Tibial artery (tissue), 1 donor: ENCODE data around the gene OR11H1.

DNA sequence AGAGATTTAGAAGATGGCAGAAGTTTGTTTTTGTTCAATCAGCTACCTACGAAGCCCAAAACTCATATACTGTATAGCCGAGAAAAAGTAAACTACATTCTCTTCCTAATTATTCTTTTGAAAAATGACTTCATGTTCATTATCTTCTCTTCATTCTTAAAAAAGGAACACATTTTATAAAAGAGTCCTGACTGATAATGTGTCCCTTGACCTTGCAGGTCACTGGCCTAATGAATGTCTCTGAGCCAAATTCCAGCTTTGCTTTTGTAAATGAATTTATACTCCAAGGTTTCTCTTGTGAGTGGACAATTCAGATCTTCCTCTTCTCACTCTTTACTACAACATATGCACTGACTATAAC is at the start of gene OR11H1:
Gene OR11H1 (plus strand): TSS at position 231 of the 361 bp plus-strand sequence.
- PRO-cap = no peak

DNA sequence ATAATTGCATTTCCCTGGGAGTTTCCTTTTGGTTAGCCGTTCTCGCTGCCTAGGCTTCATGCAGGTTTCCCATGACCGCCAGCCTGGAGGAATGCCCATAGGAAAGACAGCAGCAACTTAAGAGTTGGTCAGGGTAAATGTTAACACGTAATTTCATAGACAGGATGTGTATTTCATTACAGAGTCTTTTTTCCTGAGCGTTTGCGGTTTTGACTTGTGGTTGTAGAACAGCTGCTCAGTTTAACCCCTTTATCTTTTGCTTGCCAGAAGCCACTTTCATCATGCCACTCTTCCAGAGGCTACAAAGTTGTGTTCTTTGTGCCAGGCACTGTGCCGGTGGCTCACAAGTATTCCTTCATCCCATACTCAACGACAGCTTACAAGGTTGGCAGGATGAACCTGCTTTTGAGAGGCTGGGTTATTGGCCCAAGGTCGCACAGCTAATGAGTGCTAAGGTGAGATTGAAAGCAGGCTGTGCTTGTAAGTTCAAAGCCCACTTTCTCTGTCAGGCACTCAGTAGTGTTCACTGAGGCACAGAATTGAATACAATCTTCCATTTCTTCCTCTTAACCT is 3.0 kb downstream of the IL17RA start:
- PRO-cap = no peak

GRCh38 chr22:17101604-17102691 is 17.1 kb downstream of the IL17RA start:
- PRO-cap = no peak

DNA sequence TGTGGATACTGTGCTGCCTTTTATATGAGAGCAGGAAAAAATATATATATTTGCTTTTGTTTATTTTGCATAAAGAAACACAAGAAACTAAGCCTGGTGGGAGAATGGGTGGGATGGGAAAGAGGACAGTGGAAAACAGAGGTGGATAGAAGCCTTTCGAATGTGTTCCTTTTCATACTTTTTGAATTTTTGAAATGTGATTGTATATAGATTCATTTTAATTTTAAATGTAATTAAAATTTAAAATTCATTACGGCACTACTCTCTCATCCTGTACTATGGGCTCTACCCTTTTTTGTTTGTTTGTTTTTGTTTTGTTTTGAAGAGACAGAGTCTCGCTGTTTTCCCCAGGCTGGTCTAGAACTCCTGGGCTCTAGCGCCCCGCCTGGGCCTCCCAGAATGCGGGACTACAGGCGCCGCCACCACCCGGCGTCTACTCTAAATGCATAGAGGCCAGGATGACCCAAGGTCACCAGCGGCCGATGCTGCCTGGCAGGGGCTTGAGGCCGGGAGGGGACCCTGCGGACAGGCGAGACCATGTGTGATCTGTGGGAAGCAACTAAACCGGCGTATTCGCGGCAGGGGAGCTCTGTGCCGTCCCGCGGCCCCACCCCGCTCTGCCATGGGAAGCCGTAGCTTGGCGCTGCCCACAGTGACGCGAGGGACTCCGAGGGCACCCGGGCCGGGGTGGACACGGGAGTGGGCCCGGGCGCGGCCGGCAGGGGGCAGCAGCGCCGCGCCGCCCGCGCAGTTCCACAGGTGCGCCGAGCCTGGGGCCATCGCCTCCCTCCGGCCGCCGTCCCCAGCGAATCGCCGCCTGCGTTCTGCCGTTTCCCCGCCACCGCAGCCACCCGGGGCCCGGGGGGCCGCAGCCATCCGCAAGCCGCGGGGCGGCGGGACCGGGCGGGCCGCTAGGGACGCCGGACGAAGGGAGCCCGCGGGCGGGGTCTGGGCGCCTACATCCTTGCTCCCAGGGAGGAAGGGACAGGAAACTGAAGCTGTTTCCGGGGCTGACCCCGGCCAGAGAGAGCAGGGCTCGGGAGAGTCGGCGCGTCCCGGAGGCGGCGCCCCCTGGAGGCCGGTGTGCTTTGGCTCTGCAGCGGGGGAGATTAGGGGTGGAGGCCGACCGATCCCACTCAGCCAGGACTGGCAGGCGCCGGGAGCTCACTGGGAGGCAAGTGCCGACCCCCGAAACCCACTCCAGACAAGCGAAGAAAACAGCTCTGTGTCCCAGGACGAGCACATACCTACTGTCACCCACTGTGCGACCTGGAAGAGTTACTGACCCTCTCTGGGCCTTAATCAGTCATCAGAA is 12.3 kb upstream of the HDHD5 start:
- PRO-cap = bidirectional peak, plus-strand start at position 758 of the sequence, minus-strand start at position 618 of the sequence; bidirectional peak, plus-strand start at position 1,001 of the sequence, minus-strand start at position 966 of the sequence

DNA sequence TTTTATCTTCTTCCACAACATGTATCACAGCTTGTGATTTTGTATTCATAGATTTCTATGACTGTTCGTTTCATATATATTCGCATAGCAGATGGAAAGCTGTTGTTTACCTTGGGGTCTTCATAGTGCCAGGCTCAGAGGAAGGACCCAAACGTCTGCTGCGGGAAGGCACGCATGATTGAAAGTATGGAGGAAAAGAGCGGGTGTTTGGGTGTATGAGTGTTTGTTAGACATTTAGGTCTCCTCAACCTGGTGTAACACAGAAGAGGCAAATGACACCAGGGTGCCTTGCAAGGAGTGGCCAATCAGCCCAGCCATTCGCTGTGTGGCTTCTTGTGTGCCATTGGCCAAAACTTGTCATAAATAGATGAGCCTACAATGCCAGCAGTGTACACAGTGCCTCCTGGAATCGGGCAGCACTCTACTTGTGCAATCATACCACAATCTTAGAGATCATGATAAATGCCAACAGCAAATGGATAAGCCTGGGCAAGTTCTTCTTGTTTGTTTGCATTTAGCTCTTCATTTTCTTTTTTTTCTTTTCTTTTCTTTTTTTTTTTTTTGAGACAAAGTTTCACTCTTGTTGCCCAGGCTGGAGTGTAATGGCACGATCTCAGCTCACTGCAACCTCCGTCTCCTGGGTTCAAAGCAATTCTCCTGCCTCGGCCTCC is 11.0 kb upstream of the ADA2 start:
- PRO-cap = no peak

DNA sequence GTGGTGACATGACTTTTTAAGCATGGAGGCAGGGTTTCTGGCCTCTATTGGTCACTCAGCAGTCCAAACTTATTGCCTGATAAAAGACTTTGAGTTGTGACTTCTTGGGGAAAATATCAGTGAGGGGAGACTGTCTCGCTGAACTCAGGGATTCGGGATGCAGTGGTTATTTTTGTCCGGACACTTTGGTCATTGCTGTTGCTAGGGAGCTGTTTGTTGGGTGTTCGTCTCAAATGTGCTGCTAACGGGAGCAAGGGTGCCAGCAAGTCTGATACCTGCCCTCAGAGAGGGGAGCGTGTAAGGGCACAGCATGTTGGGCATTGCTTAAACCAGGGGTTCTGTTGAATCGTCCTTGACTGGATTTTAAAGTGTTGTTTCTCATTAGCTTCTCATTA is 49.3 kb upstream of the SLC25A18 start:
- PRO-cap = no peak

GRCh38 chr22:17773621-17774195 is 561 bp downstream of the BID start:
- PRO-cap = no peak

DNA sequence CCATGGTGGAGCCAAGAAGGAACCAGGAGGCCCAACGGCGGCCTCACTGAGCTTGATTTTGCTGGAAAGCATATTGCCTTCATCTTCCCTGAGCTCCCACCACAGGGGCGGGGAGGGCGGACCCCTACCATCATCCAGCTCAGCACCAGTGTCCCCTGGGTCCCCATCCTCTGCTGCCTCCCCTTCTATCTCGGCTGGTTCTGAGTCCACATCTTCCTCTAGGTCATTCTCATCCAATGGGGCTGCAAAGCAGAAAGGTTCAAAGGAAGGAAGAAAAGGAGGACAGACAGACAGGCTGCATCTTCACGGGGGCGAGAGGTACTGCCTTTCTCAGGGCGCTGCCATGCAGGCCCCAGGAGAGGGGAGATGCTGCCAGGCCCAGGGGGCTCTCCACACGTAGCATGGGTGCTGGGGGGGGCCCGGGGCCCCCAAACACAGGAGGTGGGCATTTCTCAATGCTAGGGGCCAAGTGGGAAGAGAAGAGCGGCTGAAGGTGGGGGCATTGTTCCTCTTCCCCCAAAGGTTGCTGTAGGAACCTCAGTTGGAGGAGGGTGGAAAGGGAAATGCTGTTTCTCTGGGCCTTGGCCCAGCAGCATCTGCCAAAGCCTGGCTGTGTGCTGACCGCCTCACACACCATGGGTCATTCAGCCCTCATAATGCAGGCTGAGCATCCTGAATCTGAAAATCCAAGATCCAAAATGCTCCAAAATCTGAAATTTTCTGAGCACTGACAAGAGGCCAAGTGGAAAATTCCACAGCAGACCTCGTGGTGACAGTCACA is 48.7 kb upstream of the BID start:
- PRO-cap = no peak

GRCh38 chr22:17869596-17870186 is 95.4 kb upstream of the BID start:
- PRO-cap = no peak

DNA sequence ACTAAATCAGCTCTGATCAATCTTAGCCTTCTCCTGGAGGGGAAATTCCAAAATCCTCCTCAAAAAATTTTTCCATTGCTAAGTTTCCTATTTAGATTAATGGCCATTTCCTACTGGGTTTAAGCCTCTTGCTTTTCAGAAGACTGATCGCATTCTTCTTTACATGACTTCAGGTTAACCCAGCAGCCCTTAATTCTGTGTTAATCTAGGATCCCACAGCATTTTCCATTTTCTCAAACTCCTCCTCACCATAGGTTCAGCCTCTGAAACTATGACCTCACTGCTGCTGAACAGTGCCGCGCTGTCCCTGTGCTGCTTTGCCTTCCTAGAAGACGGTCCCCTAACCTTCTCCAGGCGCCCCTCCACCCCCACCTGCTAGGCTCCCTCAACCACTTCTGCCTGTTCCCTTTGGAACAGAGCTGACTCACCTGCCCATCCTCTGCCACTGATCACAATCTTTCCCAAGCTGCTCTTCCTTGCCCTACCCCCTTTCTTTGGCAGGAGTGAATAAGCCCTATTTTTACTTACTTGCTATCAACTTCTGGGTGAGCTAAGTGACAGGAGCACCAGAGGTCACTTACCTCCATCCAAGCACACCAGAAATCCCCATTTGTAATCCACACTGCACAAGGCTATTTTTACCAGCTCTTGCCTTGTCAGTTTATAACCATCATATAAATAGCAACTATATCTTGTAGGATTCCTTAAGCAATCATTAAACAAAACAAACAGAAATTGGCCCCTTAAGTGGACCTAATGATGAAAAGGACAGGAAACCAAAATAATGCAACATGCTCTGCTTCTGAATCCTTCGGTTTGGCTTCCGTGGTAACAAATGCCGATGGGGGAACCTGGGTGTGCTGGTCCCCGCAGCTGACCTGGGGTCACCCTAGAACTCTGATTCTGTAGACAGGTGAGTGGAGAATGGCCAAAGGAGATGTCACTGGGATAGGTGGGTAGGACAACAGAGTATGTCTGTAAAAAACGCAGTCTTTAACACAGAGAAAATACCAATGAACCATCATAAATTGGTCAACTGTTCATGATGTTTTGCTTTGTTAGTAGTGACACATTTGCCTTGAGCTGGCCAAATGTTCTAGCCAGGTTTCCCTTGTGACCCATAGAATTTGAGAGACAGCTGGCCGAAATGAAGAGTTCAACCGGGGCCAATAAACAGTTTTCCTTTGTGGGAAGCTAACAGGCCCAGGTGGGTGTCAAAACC is 116.1 kb upstream of the BID start:
- PRO-cap = no peak

GRCh38 chr22:17902425-17903065 is 121.8 kb downstream of the MICAL3 start:
- PRO-cap = no peak

DNA sequence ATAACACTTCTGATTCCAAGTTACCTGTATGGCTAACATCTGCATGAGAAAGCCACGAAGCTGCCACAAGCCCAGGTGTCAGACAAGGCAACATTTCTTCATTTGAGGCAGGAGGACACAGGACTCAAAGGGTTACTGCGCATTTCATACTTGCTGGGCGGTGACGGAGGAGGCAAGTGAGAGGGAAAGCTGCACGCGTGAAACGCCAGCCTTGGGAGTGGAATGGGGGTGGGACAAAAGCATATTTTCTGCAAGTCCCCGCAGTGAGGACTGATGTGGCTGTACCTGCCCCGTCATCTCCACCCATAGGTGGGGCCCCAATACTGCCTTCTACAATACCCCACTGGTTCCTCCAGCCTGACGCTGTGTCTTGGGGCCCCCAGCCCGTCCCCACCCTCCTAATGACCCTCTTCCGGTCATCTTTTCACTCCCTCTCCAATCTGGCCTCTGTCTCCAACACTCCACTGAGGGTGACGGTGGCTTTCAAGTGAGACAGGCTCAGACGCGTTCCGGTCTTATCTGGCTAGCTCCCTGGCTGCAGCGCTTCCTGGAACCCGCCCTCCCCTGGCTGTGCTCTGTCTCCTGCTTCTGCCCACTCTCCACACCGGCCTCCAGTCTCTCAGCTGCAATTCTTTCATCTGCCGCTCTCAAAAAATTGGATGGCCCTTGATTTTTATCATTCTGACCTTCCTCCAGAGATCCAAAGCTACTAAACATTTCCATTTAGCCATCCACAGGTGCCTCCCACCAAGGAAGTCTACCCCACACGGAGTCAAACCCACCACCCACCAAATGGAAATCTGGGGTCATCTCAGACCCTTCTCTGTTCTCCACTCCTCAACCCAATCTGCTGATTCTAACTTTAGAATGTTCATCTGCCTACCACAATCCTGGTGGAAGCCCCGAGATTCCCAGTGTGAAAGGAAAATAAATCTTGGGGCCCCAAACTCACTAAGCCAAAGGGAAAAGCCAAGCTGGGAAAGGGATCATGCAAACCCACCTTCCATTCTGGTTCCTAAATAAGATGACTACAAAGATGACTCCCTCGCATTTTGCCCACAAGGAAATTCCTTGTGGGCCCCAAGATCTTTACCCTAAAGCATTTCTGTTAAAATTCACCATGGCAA is 104.0 kb downstream of the MICAL3 start:
- PRO-cap = no peak

DNA sequence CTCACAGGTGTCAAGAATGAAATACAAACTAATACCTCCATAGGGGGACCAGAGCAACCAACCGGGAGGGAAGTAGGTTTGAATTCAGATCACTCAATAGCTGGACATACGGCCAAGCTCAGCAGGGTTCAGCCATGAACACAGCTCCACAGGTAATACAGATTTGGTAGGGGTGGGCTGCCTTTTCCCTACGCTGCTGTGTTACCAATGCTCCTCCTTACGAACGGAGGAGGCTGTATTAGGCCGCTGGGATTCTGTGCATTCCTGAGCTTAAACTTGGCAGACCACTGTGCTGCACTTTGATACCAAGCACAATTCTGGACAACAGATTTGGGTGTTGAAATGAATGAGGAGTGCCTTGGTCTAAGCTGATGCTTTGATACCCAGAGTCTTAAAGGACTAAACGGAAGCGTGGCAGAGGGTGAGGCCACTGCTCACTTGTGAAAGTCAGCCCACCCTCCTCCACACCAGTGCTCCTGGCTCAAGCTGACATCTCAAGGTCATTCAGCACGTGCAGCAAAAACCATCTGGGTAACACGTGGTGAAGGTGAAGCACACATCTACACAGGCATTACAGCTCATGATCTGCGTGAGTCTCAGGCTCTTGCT is 86.0 kb downstream of the MICAL3 start:
- PRO-cap = no peak

DNA sequence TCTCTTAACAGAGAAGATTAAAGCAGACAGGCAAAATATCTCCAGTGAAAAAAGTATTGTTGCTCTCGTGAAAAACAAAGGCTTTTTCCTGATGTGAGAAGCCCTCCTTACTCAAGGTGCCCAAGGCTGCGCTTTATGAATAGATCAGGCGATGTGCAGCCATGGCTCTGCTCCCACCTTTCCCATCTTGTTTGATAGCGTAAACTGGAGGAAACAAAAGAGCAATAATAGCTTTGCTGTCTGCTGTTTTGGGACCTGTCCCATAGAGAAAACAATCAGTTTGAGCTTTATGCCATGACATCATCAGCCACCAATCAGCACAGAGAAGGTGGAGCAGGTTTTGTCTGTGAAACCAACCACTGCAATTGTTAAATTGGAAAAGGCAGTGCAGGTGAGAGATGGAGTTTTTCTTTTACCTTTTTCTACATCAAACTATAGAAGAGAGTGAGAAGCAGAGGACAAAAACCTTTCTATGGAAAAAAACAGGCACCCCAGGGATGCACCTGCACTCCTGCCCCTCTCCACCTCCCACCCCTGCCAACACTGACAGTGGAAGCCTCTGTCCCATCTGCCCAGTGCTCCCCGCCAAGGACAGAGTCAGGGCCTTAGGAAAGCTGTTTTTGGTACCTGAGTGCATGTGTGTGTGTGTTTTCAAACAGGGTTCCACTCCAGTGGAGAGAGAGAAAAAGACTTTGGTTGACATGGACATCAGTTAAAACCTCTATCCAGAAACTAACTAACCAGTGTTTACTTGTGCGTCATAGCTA is 80.7 kb downstream of the MICAL3 start:
- PRO-cap = no peak

- PRO-cap = no peak
Observed at GRCh38 chr22:17966200-17966904, 58.0 kb downstream of the MICAL3 start.

DNA sequence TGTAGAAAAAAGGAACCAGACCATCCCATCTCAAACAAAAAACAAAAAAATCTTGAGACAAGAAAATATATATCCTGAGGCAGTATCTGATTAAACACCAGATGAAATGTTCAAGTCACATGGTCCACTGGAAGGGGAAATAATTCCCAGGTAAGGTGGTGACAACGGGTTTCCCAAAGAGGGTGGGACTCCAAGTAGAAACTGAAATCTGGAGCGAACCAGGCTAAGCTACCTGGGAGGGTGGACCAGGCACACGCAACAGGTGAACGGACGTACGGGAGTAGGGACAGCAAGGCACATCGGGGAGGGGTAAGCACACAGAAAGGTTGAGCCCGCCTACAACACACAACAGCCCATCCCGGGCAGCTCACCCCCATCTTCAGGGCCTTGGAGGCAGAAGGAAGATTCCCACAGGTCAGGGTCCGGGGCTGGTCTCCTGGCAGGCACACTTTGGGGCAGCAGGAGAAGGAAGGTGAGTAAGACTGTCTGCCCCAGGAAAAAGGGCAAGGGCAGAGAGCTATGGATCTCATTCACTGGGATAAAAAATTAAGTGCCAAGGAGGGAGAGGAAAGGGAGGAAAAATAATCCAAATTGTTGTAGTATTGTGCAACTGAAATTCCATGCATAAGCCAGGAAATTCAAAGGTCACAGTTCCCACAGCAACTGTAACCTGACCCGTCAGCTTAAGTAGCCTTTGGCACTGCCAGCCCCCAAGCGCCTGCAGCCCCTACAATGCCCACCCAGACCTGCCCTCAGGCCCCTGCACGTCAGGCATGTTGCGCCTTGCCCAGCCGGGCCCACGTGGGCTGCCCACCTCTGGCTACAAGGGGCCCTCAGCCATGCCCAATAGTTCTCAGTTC is 51.9 kb downstream of the MICAL3 start:
- PRO-cap = no peak

- PRO-cap = no peak
Observed at GRCh38 chr22:17980547-17981223, 43.7 kb downstream of the MICAL3 start.

DNA sequence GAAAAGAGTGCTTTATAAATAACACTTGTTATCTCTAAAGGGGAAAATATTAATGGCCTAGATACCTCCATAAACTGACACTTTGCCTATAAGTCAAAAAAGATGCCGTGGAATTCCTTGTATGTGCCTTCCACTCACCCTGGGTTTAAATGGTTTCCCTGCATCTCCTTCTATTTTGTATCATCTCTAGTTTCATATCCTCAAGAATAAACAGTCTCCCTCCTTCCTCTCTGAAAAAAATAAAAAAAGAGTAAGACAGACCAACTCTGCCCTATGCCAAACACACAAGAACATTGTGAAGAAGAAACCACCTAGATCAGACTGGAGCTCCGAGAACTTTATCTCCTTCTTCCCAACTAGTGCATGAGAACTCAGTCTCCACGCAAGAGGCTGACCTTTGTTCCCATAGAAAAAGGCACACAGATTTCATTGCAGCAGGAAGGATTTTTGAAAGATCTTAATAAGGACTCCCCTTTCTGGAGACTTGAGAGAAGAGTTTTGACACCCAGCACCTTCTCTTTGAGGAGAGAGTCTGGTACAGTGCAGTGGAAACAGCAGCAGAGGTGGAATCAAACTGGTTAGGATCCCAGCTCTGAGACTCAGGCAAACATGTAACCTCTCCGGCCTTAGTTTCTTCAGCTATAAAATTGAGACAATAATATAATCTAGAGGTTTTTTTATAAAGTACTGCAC is 8.7 kb upstream of the PEX26 start:
- PRO-cap = bidirectional peak, plus-strand start at position 525 of the sequence, minus-strand start at position 340 of the sequence

- PRO-cap = no peak
Observed at GRCh38 chr22:18115780-18116289, 5.2 kb downstream of the TUBA8 start.

DNA sequence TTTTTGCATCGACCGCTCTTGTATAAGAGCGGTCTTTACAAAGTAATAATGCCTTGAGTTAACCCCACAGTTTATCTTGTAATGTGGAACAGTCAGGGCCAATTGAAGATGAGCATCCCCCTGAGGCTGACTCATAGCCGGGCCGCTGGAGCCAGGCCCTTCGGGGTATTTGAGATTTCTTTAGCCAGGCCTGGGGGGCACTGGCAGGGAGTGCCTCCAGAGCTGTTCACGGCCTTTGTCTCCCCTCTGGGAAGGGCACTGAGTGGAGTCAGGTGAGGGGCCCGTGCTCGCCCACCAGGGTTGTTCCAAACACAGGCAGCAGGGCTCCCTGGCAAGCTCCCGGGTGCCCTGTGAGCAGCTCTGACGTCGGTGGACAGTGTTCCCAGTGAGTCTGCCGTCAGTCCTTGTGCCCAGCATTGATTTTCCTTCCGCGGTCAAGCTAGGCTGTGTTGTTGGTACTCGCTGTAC is 14.6 kb upstream of the PRODH start:
- PRO-cap = no peak